Cardiac fibroblast (primary cell): ENCODE measurements around a stretch of chr16.

DNA sequence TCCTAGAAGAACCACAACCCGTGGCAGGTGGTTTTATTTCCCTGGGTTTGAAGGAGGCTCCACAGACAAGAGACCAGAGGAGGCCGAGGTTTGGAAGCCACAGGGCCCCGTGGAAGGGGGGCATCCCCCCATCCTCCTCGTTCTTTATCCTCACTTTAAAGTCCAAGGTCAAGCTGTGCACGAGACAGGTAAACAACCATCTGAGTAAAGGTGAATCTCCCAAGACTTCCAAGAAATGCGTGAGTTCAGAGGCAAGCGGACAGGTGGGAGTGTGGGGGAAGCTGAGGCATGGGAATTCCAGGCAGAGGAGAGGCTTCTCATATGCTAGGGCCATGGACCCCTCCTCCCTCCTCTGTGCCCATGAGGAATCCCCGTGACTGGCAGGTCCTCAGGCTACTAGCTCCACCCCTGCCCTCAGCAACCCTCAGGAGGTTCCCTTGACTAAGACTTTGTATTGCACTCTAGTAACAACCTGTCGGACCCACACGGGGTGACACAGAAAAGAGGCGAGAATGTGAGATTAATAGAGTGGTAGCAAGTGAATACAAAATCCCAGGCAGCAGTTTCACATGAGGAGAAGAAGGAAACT lies 947 bp upstream of the SULT1A1 start:
- RRBS, result no CpG with 5 or more reads among the region's 11 CpGs

DNA sequence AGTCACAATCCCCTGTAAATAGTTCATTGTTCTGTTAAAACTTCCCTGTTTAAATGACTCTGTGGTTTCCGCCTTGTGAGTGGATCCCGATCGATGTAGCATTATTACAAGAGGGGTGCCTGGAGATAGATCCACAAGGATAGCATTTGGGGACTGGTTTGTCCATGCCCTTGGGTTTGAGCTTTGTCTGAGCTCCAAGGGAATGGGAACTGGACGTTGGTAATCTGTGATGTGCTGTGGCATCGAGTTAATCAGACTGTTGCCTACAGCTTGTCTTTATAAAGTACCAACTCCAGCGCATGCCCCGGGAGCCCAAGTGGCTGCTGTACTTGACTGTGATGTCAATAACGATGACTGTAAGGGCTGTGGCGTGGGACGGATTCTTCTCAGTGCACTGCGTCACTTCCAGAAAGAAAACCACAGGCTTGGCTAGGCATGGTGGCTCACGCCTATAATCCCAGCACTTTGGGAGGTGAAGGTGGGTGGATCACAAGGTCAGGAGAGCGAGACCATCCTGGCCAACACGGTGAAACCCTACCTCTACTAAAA lies 19.3 kb upstream of the ATXN2L start:
- RRBS, result no CpG with 5 or more reads among the region's 14 CpGs

DNA sequence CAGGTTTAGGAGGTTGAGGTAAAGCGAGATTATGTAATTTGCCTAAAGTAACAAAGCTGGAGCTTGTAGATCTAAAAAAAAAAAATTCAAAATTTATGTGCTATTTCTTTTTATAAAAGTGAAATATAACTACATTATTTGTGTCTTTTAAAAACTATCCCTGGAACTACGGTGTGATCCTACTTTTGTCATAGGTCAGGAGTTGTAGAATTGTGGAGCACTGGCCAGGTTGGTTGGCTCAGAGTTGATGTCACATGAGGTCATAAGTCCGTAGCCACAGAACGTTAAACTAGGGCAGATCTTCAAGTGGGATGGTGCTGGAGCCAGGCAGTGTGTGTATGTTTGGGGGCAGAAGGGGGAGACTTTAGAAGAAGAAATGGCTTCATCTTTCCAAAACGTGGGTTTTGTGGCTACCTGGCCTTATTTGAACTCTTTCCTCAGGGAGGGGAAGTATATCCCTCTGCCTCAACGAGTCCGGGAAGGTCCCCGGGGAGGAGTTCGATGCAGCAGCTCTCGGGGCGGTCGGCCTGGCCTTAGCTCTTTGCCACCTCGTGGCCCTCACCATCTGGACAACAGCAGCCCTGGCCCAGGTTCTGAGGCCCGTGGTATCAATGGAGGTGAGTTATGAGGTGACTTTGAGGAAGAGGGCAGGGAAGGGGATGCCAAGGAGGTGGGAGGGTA lies 7.5 kb downstream of the ATXN2L start:
- RRBS, result no CpG with 5 or more reads among the region's 14 CpGs

DNA sequence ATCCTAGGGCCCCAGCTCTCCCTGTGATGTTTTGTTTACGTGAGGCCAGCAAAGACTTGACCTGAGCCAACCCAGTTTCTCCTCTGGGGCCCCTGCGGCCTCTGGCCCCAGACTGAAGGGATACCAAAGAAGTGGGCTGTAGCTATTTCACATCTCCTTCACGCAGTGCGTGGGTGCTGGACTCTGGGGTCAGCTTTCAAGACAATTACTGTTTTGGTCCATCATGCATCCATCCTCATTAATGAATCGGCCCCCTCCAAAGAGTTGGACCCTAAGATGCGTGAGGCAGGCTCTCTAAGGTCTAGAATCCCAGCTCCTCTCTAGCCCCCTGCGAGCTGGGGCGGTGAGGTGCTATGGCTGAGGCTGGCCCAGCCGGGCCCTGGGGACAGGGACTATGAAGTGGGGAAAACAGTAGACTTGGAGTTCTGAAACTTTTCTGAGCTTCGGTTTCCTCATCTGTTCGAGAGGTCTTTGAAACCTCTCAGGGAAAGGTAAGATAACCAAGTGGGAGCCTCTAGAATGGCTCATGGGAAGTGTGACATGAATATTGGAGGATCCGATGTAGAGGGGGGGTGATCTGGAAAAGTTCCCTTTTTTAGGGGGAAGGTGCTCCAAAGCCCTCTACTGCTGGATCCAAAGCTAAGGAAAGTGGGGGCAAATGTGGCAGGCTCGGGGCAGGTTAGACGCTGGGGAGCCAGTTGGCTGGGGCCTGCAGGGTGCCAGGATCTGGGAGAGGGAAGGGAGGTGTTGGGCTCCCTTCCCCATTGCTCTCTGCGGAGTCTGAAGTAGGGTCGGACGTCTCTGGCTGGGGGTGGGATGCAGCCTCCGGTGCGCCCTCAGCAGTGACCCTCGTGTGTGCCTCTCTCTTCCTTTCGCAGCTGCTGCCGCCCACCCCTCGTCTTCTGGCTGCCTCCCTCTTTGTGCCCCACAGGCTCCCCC lies 1.8 kb downstream of the SH2B1 start:
- RRBS, result no CpG with 5 or more reads among the region's 23 CpGs

DNA sequence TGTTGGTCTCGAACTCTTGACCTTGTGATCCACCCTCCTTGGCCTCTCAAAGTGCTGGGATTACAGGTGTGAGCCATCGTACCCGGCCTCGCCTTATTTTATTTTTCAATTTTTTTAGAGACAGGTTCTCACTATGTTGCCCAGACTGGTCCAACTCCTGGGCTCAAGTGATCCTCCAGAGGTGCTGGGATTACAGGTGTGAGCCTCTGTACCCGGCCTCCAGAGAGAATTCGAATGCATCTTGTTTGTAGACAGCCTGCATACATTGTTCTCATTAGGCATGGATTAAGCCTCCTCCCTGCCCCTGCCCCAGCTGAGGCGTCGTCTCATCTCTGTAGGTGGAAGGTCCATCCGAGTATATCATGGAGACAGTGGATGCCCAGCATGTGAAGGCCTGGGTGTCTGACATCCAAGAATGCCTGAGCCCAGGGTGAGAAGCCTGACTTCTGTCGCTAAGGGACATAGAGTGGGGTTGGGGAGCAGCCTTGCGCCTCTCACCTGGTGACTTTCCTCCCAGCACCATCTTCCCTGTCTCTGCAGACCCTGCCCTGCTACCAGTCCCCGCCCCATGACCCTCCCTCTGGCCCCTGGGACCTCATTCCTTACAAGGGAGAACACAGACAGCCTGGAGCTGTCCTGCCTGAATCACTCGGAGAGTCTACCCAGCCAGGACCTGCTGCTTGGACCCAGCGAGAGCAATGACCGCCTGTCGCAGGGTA lies 5.2 kb downstream of the SH2B1 start:
- RRBS, result no CpG with 5 or more reads among the region's 16 CpGs

- RRBS, result no CpG with 5 or more reads among the region's 8 CpGs
These were observed 6.3 kb downstream of the SH2B1 start for GRCh38 chr16:28869875-28870445.

DNA sequence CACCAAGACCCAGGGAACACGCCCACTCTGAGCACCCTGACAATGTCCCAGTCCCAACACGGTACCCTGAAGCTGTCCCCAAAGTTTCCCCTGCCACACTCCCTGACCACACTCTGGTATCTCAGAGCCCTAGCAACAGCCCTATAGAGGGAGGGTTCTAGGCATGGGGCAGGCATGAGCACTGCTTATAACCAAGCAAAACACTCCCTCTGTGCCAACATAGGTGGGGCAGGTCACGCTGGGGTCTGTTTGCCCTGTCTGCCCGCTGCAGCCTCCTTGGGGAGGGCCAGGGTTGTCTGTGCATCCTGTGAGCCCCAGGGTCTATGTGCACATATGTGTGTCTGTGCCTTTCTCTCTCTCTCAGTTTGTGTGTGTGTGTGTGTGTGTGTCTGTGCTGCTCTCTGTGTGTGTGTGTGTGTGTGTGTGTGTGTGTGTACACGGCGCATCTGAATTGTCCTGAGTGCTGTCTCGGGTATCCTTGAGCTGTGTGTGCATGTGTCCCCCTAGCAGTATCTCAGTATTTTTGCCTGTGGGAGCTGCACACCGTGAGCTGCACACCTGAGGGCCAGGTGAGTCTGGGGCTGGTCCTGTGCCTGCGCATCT lies 121.4 kb downstream of the LAT start:
- RRBS, result no CpG with 5 or more reads among the region's 9 CpGs

DNA sequence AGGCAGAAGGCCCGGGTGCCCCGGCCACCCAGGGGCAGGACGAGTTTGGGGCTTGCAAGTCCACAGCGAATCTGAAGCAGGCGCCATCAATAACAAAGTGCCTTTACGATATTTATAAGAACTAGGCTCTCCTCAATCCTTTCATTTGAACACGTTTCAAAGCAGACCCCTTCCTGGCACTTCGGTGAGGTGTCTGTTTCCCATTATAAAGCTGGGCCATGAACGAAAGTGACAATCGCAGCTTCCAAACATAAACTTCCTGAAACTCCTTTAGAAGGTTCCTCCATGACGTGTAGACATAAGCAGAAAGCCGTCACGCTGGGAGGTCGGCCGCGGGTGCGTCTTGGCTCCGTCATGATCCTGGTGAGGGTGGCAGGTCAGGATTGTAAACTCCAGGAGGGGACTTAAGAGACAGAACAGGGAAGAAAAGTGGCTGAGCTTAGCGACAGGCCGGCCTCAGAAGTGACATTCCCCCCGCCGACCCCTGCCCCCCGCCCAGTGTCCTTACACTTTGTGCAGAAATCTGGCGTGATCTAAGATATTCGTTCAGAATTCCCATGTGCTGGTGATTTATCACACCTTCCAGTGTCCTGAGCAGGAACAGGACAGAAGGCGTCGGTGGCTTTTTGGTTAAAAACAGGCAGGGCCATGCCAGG lies 155.6 kb downstream of the LAT start:
- RRBS, result no CpG with 5 or more reads among the region's 27 CpGs

DNA sequence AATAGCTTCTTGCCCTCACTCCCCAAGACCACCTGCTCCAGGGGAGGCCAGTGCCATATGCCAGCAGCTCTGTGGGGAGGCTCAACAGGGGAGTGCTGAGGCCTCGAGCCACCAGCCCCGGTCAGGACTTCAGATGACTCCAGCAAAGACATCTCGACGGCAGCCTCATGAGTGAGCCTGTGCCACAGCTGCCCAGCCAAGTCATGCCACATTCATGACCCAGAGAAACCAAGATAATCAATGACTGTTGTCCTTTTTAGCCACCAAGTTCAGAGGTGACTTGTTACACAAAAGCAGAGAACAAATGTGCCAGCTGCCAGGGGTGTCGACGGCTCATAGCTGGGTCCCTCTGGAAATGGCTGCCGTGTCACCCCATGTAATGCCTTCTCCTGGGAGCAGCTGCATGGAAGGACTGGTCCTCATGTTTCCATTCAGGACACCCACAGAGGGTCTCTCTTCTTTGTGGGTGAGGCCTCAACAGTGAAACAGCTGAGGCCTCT lies 162.2 kb downstream of the LAT start:
- RRBS, result no CpG with 5 or more reads among the region's 7 CpGs

GRCh38 chr16:29157665-29158469 lies 173.0 kb downstream of the LAT start:
- RRBS, result 49% methylated on average over 2 of the region's 25 CpGs

- RRBS, result no CpG with 5 or more reads among the region's 6 CpGs
These were observed 198.1 kb downstream of the LAT start for GRCh38 chr16:29183006-29183318.

GRCh38 chr16:29255983-29256357 lies 150.5 kb downstream of the NPIPB11 start:
- RRBS, result no CpG with 5 or more reads among the region's 6 CpGs

DNA sequence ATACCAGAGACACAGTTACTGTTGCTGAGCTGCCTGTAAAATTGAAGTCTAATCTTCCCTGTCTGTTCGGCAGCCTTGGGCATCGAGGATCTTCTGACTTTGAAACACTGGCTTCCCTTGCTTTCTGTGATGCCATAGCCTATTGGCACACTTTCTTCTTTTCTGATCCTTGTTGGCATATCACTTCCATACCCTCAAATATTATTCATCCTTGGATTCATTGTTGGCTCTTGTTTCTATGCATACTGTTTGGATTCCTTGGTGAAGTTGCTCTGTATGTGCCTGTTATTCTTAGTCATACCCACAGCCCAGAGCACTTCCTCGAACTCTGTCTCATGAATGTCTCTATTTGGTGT lies 63.7 kb downstream of the NPIPB11 start:
- RRBS, result no CpG with 5 or more reads among the region's 3 CpGs

DNA sequence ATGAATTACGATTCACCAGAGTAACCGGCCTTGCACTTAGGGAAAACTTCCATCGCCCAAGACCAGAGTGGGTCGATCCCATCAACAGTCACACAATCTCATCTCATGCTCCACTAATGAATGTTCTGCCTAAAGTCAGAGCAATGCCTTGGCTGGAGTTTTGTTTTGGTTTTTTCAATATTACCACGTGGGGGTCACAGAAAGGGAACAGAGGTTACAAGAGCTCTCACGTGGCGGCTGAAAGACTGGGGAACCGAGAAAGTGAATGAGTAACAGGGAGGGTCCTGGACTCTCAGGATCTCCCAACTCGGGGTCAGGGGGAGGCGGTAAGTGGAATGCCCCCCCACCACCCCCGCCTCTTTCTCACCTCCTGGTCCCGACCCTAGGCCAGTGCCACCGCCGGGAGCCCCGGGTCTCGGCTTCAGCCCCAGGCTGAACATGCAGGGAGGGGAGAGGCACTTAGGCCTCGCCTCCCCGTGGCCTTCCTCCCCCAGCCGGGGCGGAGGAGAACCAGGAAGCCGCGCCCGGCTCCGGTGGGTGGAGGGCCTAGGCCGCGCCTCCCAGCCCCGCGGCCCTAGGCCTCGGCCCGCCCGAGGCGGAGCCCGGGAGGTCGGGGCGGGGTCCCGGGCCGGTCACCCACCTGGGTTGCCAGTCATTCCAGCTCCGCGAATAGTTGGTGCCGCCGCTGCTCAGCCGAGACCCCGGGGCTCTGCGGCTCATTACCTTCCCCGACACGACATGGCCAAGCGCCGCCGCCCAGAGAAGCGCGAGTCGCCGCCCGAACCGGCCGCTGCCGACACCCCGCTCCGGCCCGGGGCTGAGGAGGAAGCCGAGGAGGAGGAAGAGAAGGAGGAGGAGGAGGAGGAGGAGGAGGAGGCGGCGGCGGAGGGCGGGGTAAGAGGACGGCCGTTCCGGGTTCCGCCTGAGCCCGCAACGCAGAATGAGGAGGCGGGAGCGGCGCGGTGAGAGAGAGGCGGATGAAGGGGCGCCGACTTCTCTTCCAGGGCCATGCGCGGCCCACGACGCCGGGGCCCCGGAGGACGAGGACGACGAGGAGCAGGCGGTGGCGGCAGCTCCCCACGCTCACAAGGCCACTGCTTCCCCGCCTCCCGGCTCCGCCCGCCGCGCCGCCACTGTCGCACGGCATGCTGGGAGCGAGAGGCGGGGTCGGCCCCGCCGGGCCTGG lies 68.4 kb upstream of the SPN start:
- RRBS, result 4% methylated on average over 2 of the region's 104 CpGs

DNA sequence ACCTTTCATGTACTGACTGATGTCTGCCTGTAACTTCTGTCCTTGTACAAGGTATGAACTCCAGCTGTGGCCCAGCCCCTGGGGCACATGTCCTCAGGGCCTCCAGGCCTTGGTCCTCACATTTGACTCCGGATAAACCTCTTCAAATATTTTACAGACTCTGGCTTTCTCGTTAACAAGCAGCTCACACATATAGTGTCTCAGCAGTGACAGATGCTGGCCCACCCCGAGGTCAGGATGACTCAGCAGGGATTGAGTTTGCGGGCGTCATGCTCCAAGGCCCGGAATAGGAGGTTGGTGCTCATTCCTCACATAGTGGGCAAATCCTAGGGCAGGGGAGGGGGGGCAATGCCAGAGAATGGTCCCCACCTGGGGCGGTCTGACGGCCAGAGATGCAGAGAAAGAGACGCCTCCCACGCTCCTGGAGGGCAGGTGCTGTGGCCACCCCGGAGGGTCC lies 58.3 kb upstream of the SPN start:
- RRBS, result no CpG with 5 or more reads among the region's 11 CpGs

DNA sequence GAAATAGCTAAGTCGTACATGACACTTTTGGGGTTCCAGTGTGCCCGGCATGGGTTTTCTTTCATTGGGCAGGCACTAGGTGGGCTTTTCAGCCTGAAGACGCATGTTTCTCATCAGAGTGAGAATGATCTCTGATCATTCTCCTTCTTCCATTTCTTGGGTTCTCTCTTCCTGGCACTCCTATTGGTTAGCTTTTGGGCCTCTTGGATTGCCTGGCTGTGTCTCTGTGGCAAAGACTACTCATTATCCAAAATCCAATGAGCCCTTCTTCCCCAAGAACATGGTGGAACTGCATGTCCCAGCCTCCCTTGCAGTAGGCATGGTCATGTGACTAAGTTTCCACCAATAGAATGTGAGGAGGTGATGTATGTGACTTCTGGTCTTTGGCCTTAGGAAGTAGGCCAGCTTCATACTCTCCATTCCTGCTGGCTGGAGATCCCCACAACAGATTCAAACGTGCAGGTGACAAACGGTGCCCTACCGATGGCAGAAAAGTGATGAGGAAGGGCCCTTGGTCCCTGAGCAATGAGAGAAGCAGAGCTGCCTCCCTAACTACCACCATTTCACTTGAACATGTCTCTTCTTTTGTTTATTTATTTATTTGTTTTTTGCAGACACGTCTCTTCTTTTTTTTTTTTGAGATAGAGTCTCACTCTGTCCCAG lies 17.4 kb upstream of the SPN start:
- RRBS, result no CpG with 5 or more reads among the region's 7 CpGs

DNA sequence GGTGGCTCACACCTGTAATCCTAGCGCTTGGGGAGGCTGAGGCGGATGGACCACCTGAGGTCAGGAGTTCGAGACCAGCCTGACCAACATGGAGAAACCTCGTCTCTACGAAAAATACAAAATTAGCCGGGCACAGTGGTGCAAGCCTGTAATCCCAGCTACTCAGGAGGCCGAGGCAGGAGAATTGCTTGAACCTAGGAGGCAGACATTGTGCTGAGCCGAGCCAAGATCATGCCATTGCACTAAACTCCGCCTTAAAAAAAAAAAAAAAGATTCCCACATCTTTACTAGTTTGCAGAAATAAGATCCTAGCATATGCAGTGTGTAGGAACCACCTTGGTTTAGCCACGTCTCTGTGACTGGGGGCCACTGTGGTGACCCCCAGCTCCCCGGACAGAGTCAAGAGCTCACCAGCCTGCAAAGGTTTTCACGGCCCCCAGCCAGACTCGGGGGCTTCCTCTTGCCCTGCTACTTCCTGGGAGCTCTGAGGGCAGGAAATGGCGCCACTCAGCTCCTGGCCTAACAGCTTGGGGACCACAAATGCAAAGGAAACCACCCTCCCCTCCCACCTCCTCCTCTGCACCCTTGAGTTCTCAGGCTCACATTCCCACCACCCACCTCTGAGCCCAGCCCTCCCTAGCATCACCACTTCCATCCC lies 556 bp upstream of the SPN start:
- RRBS, result no CpG with 5 or more reads among the region's 14 CpGs

DNA sequence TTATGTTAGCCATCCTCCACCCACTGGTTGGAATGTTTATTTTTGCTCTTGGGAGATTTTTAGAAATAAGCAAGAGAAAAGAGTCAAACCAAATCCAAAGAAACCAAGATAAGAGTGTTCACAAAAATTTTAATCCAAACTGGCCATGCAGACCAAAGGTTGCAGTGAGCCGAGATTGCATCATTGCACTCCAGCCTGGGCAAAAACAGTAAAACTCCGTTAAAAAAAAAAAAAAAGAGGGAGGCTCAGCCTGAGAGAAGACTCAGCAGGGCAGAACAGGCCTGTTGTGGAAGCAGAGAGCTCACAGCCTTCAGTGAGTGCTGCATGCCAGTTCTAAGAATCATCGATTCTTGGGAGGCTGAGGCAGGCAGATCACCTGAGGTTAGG lies 12.2 kb upstream of the C16orf54 start:
- RRBS, result no CpG with 5 or more reads among the region's 3 CpGs

GRCh38 chr16:29790879-29791481 lies 429 bp downstream of the KIF22 start:
- RRBS, result 2% methylated on average over 9 of the region's 31 CpGs

GRCh38 chr16:29807990-29808188 lies 1.6 kb downstream of the MAZ start:
- RRBS, result no CpG with 5 or more reads among the region's 15 CpGs